A549 (cell line): Measurements from ENCODE around the gene NPFFR2.

- PRO-cap, result no peak
CAGE:
- cytosol, long polyA plus RNA, result no peak
- long polyA plus RNA, result no peak
- nucleus, long polyA plus RNA, result no peak
These were observed 8.4 kb downstream of the GRSF1 start for GRCh38 chr4:70831302-70831775.

DNA sequence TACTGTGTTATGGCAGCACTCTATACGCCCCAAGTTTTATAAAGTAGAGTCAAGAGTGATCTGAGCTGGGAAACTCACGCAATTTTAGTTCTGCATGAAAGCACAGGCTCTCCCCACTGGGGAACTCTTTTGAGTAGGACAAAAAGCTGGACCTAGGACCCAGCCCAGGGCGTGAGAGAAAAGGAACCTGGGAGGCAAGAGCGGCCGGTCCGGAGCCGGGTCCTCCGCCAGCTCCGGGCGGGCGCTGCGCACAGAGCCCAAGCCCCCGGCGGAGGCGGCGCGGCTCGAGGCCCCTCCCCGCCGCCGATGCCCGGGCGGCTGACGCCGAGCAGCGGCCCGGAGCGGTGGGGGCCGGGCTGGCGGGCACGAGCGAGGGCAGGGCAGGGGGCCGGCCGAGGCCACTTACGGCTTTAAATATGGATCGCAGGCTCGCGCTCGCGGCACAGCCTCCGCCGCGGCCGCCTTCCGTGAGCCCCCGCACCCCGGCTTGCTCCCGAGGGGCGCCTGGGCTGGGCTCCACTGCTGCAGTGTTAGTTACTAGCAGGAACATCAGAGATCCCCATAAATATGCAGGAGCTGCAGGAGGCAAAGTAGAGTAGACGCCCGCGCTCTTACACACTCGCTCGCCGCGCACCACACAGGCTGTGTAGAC lies 607 bp upstream of the SLC4A4 start:
- PRO-cap, result no peak
CAGE:
- cytosol, long polyA plus RNA, result no peak
- long polyA plus RNA, result no peak
- nucleus, long polyA plus RNA, result no peak

- PRO-cap, result no peak
CAGE:
- cytosol, long polyA plus RNA, result no peak
- long polyA plus RNA, result no peak
- nucleus, long polyA plus RNA, result no peak
These were observed 42.4 kb downstream of the SLC4A4 start for GRCh38 chr4:71229390-71229990.

DNA sequence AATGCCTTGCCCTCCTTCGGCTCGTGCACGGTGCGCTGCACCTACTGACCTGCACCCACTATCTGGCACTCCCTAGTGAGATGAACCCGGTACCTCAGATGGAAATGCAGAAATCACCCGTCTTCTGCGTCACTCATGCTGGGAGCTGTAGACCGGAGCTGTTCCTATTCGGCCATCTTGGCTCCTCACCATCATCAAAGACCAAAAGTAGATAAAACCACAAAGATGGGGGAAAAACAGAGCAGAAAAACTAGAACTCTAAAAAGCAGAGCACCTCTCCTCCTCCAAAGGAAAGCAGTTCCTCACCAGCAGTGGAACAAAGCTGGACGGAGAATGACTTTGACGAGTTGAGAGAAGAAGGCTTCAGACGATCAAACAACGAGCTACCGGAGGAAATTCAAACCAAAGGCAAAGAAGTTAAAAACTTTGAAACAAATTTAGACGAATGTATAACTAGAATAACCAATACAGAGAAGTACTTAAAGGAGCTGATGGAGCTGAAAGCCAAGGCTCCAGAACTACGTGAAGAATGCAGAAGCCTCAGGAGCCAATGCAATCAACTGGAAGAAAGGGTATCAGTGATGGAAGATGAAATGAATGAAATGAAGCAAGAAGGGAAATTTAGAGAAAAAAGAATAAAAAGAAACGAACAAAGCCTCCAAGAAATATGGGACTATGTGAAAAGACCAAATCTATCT lies 232.7 kb downstream of the SLC4A4 start:
- PRO-cap, result no peak
CAGE:
- cytosol, long polyA plus RNA, result no peak
- long polyA plus RNA, result no peak
- nucleus, long polyA plus RNA, result no peak

- PRO-cap, result no peak
CAGE:
- cytosol, long polyA plus RNA, result no peak
- long polyA plus RNA, result no peak
- nucleus, long polyA plus RNA, result no peak
These were observed at the start of gene NPFFR2 for GRCh38 chr4:72031724-72032181. Gene NPFFR2 (plus strand): TSS chr4:72032000.

- PRO-cap, result no peak
CAGE:
- cytosol, long polyA plus RNA, result no peak
- long polyA plus RNA, result no peak
- nucleus, long polyA plus RNA, result no peak
These were observed 194.7 kb downstream of the NPFFR2 start for GRCh38 chr4:72226424-72226903.

DNA sequence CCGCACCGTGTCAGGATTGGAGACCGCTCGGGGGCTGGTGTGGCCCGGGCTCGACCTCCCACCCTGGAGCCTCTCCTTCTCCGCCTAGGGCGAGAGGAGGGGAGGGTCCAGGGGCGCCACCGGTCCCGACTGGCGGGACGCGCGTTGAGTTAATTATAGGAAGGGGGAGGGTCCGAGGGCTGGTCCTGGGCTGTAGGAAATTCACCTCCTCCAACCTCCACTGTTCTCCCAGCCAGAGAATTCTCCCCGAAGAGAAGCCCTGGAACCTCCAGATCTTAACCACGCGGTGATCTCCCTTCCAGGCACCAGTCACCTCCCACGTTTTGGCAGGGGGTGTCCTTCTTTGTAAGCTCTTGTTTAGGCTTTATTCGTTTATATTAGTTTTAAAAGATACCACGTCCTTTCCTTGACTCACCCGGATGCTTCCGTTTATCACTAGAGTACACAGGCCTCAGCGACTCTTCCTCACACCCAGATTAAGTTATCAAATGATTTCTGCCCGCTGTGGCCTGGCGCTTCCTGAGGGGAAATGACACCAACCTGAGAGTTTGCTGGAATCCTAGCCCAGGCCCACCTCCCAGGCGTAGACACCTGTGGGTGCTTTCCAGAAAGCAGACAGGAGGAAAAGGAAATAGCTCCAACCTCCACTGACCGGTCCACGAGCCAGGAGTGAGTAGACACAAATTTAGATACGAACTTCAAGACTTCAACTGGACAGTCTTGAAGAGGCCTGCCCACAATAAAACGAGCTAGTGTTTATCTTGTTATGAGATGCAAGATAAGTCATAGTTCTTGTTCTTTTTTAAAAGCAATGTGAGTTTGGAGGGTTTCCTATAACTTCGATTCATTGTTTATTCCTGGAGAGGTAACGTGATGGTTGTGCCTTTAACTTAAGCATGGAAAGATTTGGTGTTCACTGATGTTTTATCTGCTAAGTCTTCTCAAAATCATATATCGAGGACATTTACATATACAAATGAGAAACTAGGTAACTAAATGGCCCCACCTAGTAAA lies 747 bp upstream of the ADAMTS3 start:
- PRO-cap, result no peak
CAGE:
- cytosol, long polyA plus RNA, result no peak
- long polyA plus RNA, result no peak
- nucleus, long polyA plus RNA, result no peak

- PRO-cap, result no peak
CAGE:
- cytosol, long polyA plus RNA, result no peak
- long polyA plus RNA, result no peak
- nucleus, long polyA plus RNA, result no peak
These were observed 30.6 kb upstream of the COX18 start for GRCh38 chr4:73100021-73100695.

- PRO-cap, result no peak
CAGE:
- cytosol, long polyA plus RNA, result no peak
- long polyA plus RNA, result no peak
- nucleus, long polyA plus RNA, result no peak
These were observed 44.1 kb upstream of the COX18 start for GRCh38 chr4:73113465-73114081.

DNA sequence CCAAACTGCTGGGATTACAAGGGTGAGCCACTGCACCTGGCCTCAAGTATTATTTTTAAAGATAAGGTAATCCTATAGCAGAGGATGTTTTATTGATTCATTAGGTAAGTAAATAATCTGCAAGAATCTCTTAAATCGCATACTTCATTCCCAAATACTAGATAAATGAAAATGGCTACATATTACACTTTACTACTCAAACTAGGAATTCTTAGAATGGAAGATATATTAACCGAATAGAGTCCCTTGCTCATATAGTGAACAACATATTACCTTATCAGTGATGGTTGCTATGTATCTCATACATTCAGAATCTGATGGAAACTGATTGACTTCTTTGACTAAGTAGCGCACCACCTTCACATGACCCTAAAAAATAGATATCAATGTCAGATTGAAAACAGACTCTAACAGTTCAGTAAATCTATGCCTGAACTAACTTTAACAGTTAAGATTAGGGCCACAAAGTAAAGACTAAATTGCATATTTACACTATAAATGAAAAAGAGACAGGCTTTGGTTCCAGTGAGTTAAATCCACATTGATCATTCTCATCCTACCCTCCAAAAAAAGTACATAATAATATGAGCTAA lies 46.1 kb upstream of the COX18 start:
- PRO-cap, result no peak
CAGE:
- cytosol, long polyA plus RNA, result no peak
- long polyA plus RNA, result no peak
- nucleus, long polyA plus RNA, result no peak

- PRO-cap, result no peak
CAGE:
- cytosol, long polyA plus RNA, result no peak
- long polyA plus RNA, result no peak
- nucleus, long polyA plus RNA, result no peak
These were observed 48.9 kb upstream of the COX18 start for GRCh38 chr4:73118291-73118967.

- PRO-cap, result no peak
CAGE:
- cytosol, long polyA plus RNA, result no peak
- long polyA plus RNA, result no peak
- nucleus, long polyA plus RNA, result no peak
These were observed 57.9 kb downstream of the ANKRD17 start for GRCh38 chr4:73200598-73201146.

DNA sequence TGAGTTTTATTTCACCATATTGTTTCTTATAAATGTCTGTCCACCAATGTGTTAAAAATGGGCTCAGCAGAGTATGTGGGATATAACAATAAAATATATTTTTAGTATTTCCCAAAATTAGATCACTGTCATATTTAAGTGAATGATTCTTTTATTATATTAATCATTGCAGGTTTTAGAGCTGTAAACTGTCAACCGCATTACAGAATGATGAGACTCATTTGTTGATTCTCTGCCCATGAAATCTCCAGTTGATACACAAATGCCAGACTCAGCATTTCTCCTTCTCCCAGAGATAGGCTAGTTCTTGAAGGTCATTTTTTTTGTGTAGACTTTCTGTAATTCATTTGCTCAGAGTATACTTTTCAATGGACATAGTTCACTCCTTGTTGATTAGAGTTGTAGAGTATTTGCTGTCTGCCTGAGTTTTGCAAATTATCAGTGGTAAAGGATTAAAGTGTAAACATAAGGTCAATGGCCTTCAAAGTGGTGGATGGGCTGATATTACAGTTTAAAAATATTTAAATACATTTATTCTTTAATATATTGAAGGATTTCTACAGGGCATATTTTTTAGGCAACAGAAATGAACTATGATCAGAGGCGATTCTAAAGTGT lies 15.2 kb upstream of the ALB start:
- PRO-cap, result no peak
CAGE:
- cytosol, long polyA plus RNA, result no peak
- long polyA plus RNA, result no peak
- nucleus, long polyA plus RNA, result no peak

GRCh38 chr4:73617279-73617666 lies 3.0 kb downstream of the RASSF6 start:
- PRO-cap, result no peak
CAGE:
- cytosol, long polyA plus RNA, result no peak
- long polyA plus RNA, result no peak
- nucleus, long polyA plus RNA, result no peak

GRCh38 chr4:73670188-73670480 lies 49.9 kb upstream of the RASSF6 start:
- PRO-cap, result no peak
CAGE:
- cytosol, long polyA plus RNA, result no peak
- long polyA plus RNA, result no peak
- nucleus, long polyA plus RNA, result no peak

- PRO-cap, result no peak
CAGE:
- cytosol, long polyA plus RNA, result no peak
- long polyA plus RNA, result no peak
- nucleus, long polyA plus RNA, result no peak
These were observed 19.6 kb upstream of the CXCL8 start for GRCh38 chr4:73720786-73721212.

DNA sequence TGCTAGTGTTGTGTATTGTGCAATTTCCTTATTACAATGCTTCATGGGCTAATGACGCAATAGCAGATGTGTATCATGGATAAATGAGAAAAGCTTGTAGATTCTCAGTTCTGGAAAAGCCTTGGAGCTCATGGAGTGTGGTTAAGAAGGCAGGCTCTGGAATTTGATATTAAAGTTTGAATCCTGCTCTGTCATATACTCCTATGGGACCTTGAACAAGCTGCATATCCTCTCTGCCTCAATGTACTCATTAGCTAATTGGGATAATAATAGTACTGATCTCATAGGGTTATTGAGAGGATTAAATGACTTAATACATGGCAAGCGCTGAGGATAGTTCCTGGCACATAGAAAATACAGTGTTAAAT lies 18.8 kb upstream of the CXCL8 start:
- PRO-cap, result no peak
CAGE:
- cytosol, long polyA plus RNA, result no peak
- long polyA plus RNA, result no peak
- nucleus, long polyA plus RNA, result no peak

- PRO-cap, result no peak
CAGE:
- cytosol, long polyA plus RNA, result no peak
- long polyA plus RNA, result no peak
- nucleus, long polyA plus RNA, result no peak
These were observed 765 bp downstream of the CXCL8 start for GRCh38 chr4:73741120-73741547.

- PRO-cap, result no peak
CAGE:
- cytosol, long polyA plus RNA, result no peak
- long polyA plus RNA, result no peak
- nucleus, long polyA plus RNA, result no peak
These were observed 2.3 kb downstream of the CXCL8 start for GRCh38 chr4:73742640-73743079.

- PRO-cap, result no peak
CAGE:
- cytosol, long polyA plus RNA, result no peak
- long polyA plus RNA, result no peak
- nucleus, long polyA plus RNA, result no peak
These were observed 665 bp downstream of the CXCL3 start for GRCh38 chr4:74037808-74038240.